Stomach (tissue), 7 donors: ENCODE results near the genes FMNL3 and RACGAP1.

DNA sequence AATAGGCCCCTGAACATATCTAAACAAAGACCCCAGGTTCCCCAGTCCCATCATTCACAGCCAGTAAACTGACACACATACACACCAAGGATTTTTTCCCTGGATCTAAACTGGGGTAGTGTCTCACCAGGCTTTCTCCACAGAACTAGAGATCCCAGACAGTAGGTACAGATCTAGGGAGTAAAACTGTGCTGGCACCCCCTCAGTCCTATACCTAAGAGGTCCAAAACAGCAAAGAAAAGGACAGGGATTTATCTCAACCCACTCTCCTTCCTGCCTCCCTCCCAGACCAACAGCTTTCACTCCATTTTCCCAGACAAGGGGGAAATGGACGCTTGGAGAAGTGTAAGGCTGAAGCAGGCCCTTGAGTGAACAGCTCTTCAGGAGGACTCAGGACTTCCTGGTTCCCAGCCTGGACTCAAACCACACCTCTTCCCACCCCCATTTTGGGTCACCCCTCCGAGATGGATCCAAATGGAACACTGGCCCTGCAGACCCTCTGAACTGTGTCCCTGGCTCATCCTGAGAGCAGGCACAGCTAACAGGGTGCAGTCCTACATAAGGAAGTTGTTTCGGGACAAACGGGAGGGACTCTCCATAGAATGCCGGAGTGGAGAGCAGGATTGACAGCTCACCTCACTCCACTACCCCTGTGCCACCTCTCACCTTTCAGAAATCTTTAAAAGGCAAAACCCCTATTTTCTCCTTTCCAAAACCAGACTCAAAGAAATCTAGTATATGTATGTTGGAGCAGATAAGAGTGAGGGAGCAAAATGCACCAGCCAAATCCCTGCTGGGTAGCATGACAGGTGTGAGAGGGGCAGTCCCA lies 2.7 kb downstream of the KMT2D start:
- PRO-cap: unidirectional peak, plus-strand start at position 587 of the sequence
- RAMPAGE, long total RNA, 5 experiments: no peak in any of the 5 experiments
- RRBS: no CpG with 5 or more reads among the region's 5 CpGs

DNA sequence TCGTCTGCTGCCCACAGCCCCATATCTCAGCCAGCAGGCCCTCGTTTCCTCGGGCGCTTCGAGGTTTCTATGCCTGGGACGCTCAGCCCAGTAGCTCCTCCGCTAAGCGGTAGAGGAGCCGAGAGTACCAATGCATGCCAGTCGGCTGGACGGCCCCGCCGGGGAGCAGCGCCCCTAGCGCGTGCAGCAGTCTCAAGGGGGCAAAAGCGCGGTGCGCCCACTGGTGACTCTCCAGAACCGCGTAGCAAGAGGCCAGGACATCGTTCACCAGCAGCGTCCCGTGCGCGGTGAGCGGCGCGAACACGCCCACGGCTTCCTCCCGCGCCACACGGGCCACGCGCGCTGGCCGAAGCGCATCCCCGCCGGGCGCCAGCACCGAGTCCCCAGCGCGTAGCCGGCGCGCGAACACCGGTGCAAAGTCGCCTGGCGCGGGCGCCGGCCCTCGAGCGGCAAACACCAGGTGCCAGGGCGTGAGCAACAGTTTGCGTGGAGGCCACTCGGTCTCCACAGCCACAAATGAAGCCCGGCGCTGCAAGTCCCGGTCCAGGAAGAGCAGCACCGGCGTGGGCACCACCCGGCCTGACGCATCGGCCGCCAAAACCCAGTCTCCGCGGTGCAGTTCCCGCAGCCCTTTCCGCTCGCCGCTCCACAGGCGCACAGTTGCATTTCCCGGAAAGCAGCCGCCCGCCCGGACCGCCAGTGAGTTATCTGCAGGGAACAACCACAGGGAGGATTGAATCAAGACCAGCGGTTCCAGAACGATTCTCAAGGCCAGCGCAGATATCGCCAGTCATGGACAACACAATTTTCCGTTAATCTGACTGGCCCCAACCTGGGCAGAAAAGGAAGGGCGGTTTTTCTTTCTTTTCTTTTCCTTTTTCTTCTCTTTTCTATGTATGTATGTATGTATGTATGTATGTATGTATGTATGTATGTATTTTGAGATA lies 4.6 kb downstream of the DHH start:
- PRO-cap: no peak
- RAMPAGE, long total RNA, 5 experiments: no peak in any of the 5 experiments
- RRBS: 2% methylated on average over 15 of the region's 87 CpGs

GRCh38 chr12:49127602-49128437 lies 3.4 kb downstream of the TUBA1B start:
- PRO-cap: no peak
- RAMPAGE, long total RNA, 5 experiments: start-site peak on the minus strand in 4 of 5 experiments, at chr12:49128101-49128467 at its widest, 24 to 1,091 reads per replicate
- RRBS: no CpG with 5 or more reads among the region's 11 CpGs

GRCh38 chr12:49151181-49151772 lies 20.1 kb upstream of the TUBA1B start:
- PRO-cap: no peak
- RAMPAGE, long total RNA, 5 experiments: start-site peak on the plus strand in 1 of 5 experiments, at chr12:49151363-49151385 at its widest, 6 reads per replicate
- RRBS: no CpG with 5 or more reads among the region's 3 CpGs

GRCh38 chr12:49232134-49232700 lies 32.7 kb upstream of the TUBA1C start:
- PRO-cap: no peak
- RAMPAGE, long total RNA, 5 experiments: no peak in any of the 5 experiments
- RRBS: no CpG with 5 or more reads among the region's 6 CpGs

DNA sequence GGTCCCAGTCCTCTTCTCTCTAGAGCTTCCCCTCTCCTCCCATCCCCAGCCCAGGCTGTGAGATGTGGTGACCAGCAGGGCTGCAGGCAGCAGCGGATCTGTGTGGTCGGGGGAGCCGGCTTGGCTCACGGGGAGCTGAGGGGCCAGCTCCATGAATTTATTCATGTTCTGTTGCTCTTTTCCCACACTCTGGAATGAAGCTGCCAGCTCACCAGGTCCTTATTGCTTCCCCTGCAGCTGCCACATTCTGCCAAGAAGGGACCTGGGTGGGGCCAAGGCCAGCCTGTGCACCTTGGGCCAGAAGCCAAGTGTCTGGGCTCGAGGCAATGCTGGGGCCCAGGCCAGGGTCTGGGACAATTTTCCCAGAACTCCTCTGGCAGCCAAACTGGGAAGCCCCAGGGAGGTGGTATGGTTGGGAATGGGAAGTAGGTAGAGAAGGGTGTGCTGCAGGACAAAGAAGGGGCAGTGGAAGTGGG lies 2.5 kb upstream of the C1QL4 start:
- PRO-cap: no peak
- RAMPAGE, long total RNA, 5 experiments: no peak in any of the 5 experiments
- RRBS: no CpG with 5 or more reads among the region's 5 CpGs

DNA sequence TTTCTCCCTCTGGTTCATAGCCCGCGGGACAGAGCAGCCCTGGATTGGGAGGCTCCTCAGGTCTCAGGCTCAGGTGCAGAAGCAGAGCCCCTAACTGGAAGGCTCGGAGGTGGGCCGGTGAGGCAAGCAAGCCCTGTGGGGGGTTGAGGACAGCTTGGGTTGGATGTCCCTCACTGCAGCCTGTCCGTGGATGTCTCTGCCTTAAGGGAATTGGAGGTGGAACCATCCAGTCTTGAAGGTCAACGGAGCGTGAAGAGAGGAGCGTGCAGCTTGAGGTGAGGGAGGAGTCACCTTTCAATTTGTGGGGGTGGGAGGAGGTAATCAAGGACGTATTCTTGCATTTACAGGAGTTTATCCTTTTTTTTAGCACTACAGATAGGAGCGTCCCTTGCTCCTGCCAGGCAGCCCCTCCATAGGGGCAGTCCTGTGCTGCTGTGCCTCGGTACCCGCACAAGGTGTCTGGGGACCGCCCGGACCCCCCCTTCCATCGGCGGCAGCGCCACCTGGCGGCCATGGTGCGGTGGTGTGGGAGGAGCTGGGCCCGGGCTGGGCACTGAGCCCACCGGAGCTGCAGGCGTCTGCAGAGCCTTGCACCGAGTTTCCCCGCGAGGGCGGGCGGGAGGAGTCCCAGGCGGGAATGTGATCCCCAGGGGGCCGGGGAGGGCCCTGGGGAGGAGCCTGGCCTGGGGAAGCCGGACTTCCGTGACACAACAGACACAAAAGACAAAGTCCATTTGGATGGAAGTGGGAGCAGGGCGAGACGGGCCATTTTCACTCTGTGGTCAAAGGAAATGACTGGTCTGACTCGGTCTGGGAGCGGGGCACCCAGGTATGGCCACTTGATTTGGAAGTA lies 815 bp downstream of the DNAJC22 start:
- PRO-cap: bidirectional peak, plus-strand start at position 733 of the sequence, minus-strand start at position 601 of the sequence
- RAMPAGE, long total RNA, 5 experiments: start-site peak on the plus strand in 3 of 5 experiments, centred at positions 732 to 737 of the sequence, 6 to 49 reads per replicate
- RRBS: 2% methylated on average over 11 of the region's 35 CpGs

DNA sequence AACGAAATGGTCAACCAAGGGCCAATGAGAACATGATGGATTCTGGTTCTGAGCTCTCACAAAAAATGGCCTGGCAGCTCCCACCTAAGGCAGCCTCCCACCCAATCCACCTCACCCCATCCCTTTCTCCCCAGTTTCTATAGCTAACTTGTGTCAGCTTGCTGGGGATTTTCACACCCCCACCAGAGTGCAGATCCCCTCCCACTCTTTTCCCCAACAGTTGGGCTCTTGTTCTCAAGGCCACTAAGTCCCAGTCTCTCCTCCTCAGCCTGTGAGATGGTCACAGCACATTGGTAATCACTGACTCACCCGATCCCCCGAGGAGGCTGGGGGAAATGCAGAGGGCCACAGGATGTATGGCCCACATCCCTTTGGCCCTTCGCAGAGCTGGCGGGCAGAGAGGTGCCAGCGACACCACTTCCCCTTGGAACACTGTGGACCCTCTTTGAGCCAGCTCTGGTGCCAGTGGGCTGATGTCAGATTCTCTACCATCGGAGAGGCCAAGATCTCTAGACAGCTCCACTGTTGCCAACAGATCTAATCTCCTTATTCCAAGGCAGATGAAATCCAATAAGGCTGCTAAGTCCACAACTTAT lies 1.7 kb downstream of the FMNL3 start:
- PRO-cap: no peak
- RAMPAGE, long total RNA, 5 experiments: no peak in any of the 5 experiments
- RRBS: no CpG with 5 or more reads among the region's 7 CpGs

- PRO-cap: unidirectional peak, minus-strand start at chr12:49707293; unidirectional peak, minus-strand start at chr12:49707434
- RAMPAGE, long total RNA, 5 experiments: start-site peak on the minus strand in 2 of 5 experiments, at chr12:49707254-49707429 at its widest, 17 to 19 reads per replicate
- RRBS: 1% methylated on average over 60 of the region's 73 CpGs
Observed at GRCh38 chr12:49707173-49707676, at the start of gene FMNL3. Gene FMNL3 (minus strand): TSS chr12:49707405.

GRCh38 chr12:49750406-49751038 lies 9.2 kb downstream of the TMBIM6 start:
- PRO-cap: no peak
- RAMPAGE, long total RNA, 5 experiments: no peak in any of the 5 experiments
- RRBS: no CpG with 5 or more reads among the region's 2 CpGs

DNA sequence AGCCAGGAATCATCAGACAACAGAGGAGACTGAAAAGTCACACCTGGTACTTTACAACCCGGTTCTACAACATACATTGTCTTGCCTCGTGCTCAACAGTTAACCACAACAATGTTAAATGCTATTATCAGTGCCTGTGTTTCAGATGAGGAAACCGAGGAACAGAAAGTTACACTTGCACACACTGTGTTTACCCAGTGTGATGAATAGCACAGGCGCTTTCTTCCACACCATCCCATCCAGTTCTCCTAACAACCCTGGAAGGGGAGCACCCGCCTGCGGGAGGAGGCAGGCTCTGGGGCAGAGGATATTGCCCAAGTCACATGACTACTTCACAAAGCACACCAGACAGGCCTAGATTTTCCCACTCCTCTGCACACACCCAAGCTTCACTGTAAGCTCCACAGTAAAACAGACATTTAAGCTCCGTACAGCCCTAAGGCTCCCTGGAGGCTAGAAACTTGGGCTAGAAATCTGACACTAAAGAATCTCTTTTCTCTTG lies 21.8 kb downstream of the NCKAP5L start:
- PRO-cap: no peak
- RAMPAGE, long total RNA, 5 experiments: no peak in any of the 5 experiments
- RRBS: no CpG with 5 or more reads among the region's 7 CpGs

DNA sequence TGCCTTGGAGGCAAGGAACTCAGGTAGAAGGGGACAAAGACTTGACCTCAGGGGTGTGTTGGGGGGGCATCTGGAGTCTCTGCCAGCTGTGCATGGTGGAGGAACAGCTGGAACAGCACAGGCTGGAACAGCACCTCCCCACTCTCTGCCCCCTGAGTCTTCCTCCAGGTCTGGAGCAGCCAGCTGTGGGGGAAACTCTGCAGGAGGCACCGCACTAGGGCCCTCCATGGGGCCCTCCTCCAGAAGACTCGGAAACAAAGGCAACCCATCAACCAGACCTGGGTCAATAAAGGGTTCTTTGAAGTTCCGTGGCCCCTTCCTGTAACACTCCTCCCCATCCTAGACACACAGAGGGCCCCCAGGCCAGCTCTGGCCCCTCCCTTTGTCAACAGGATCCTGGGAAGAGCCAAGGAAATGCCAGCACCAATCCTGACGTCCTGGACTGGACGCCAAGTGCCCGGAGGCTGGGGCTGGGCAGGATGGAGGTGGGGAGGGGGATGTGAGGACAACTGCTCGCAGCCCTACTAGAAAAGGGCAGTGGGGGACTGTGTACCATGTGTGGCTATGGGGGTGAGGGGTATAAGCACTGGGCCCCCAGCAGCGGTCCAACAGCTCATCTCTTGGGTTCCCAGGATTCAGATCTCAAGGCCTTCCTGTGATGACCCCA lies 15.7 kb downstream of the FAIM2 start:
- PRO-cap: no peak
- RAMPAGE, long total RNA, 5 experiments: no peak in any of the 5 experiments
- RRBS: no CpG with 5 or more reads among the region's 8 CpGs

GRCh38 chr12:50024702-50025573 lies at the start of gene RACGAP1:
Gene RACGAP1 (minus strand): TSS chr12:50025494.
- PRO-cap: unidirectional peak, minus-strand start at chr12:50025400; bidirectional peak, plus-strand start at chr12:50025752, minus-strand start at chr12:50025494
- RAMPAGE, long total RNA, 5 experiments: start-site peak on the minus strand in 4 of 5 experiments, at chr12:50025446-50025463 at its widest, 27 to 118 reads per replicate
- RRBS: under 1% methylated on average over 6 of the region's 52 CpGs

- PRO-cap: no peak
- RAMPAGE, long total RNA, 5 experiments: start-site peak on the plus strand in 1 of 5 experiments, at chr12:50082919-50083080 at its widest, 5 reads per replicate
- RRBS: 86% methylated on average over 4 of the region's 14 CpGs
Observed at GRCh38 chr12:50082254-50083207, 2.6 kb upstream of the SMARCD1 start.

GRCh38 chr12:50170116-50170393 lies 2.9 kb upstream of the CERS5 start:
- PRO-cap: no peak
- RAMPAGE, long total RNA, 5 experiments: no peak in any of the 5 experiments
- RRBS: no CpG with 5 or more reads among the region's 2 CpGs

DNA sequence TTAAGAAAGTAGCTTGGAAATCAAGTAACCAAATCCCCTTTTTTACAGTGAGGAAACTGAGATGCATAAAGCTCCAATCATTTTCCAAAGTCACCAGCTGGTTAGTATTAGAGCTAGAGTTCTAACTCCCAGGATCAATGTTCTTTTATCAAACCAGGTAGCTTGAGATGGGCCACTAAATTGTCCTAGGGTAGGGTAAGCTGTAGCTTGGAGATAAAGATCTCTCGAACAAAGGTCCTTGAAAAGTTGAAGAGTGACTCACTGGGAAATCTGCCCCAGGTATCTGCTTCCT lies 29.0 kb downstream of the LIMA1 start:
- PRO-cap: no peak
- RAMPAGE, long total RNA, 5 experiments: no peak in any of the 5 experiments
- RRBS: no CpG with 5 or more reads among the region's 1 CpG

DNA sequence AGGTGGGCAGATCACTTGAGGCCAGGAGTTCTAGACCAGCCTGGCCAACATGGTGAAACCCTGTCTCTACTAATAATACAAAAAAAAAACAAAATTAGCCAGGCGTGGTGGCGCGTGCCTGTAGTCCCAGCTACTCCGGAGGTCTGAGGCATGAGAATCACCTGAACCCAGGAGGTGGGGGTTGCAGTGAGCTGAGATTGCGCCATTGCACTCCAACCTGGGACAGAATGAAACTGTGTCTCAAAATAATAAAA lies 8.3 kb downstream of the LIMA1 start:
- PRO-cap: no peak
- RAMPAGE, long total RNA, 5 experiments: no peak in any of the 5 experiments
- RRBS: no CpG with 5 or more reads among the region's 5 CpGs

DNA sequence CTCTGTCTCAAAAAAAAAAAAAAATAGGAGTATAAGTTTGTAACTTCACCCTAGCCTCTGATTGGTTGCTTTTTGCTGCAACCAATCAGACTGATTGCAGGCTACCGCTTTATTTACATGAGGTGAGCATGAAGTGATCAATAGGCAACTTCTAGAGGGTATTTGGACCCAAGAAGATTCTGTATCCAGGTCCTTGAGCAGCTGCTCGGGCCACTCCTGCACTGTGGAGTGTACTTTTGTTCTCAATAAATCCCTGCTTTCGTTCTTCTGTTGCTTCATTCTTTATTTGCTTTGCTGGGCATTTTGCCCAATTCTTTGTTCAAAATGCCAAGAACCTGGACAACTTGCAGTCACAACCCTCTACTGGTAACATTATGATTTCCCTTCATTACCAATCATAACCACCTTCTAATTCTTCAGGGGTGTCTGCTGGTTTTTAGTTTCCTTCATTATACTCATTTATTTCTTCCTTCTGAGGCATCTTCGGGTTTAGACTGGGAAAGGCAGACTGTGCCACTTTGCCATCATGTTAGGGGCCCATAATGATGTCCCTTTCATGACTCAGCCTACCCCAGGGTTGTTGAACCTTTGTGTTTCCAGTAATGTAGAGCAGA lies 43.4 kb upstream of the LIMA1 start:
- PRO-cap: no peak
- RAMPAGE, long total RNA, 5 experiments: no peak in any of the 5 experiments
- RRBS: no CpG with 5 or more reads among the region's 4 CpGs

DNA sequence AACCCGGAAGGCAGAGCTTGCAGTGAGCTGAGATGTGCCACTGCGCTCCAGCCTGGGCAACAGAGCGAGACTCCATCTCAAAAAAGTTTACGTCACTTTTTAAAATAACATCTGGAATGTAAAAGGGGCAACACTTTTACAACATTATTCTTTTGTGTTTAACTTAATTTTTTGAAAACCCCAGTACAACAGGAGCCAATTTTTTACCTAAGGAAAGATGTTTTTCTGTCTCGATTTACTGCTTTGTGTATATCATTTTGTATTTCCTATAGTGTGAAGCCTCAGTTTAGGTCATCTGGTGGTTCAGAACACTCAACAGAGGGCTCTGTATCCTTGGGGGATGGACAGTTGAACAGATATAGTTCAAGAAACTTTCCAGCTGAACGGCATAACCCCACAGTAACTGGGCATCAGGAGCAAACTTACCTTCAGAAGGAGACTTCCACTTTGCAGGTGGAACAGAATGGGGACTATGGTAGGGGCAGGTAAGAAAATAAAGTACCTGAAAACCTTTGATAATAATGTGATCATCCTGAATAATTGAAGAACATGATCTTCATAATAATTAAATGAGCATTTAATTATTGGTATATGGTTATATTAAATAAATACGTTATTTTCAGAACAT lies 43.8 kb upstream of the DIP2B start:
- PRO-cap: no peak
- RAMPAGE, long total RNA, 5 experiments: start-site peak on the plus strand in 3 of 5 experiments, centred at positions 298 to 307 of the sequence, 11 to 19 reads per replicate
- RRBS: no CpG with 5 or more reads among the region's 7 CpGs

- PRO-cap: unidirectional peak, plus-strand start at chr12:50485026
- RAMPAGE, long total RNA, 5 experiments: no peak in any of the 5 experiments
- RRBS: no CpG with 5 or more reads among the region's 2 CpGs
Observed at GRCh38 chr12:50484874-50485248, 19.9 kb upstream of the DIP2B start.